ENCODE measurements around the gene GATAD2A.

- PRO-cap, 2 experiments, result no peak in any of the 2 experiments
- RAMPAGE, long total RNA, 4 experiments, result no peak in any of the 4 experiments
Observed at GRCh38 chr19:19024994-19026277, 7.9 kb downstream of the SUGP2 start.

GRCh38 chr19:19060858-19061171, 3.0 kb upstream of the SLC25A42 start:
- PRO-cap, 2 experiments, result no peak in any of the 2 experiments
- RAMPAGE, long total RNA, 4 experiments, result no peak in any of the 4 experiments

GRCh38 chr19:19065409-19065827, 1.6 kb downstream of the SLC25A42 start:
- PRO-cap, 2 experiments, result no peak in any of the 2 experiments
- RAMPAGE, long total RNA, 4 experiments, result no peak in any of the 4 experiments

DNA sequence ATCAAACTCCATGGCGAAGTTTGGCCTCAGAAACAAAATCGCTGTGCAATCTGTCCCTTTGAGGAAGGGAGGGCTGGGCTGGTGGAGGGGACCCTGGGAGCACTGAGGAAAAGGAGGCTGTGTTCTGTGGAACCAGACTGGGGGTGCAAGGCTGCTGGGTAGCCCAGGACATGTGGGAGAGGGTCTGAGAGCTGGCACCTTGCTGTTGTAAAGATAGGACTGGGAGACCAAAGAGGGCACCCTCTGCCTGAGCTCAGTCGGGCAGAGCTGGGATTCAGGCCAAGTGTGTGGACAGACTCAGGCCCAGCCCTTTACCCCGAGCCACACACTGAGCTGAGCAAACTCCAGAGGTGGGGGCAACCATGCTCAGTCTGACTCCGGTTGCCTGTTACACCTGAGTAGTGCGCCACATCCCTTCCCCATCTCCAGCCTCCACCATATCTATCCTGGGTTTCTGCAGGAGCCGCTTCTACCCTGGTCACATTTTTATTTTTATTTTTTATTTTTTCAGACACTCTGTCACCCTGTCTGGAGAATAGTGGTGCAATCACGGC, 35.5 kb downstream of the SLC25A42 start:
- PRO-cap, 2 experiments, result no peak in any of the 2 experiments
- RAMPAGE, long total RNA, 4 experiments, result no peak in any of the 4 experiments

DNA sequence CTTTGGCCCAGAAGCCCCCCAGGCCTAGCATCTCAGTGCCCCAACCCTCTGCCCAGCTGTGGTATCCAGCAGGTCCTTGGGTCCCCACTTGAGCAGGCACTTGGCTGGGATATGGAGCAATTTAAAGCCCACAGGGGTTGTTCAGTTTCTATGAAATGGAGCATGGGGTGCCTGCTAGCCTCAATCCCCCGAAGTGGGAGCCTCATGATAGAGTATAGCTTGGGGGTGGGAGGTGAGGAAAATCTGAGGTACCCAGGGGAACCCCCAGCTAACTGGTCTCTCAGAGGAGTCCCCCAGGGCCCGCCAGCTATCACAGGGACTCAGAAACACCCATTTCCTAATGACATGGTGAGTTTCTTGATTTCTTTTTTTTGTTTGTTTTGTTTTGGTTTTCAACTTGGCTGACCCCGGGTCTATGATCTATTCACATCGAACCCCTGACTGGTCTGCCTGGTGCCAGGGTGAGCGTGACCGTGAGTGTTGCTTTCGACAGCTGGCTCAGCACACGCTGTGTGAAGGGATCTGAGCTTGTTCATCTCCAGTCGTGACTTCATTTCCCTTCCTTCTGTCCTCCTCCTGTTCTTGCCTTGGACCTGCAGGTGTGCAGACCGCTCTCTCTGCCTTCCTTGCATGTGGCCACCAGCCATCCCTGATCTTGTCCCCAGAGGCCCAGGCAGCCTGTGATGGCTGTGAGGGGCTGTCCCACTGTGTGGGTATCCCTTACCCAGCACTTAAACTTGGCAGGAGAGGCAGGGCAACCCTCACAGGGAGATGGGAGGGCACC, 26.4 kb downstream of the TMEM161A start:
- PRO-cap, 2 experiments, result no peak in any of the 2 experiments
- RAMPAGE, long total RNA, 4 experiments, result no peak in any of the 4 experiments

DNA sequence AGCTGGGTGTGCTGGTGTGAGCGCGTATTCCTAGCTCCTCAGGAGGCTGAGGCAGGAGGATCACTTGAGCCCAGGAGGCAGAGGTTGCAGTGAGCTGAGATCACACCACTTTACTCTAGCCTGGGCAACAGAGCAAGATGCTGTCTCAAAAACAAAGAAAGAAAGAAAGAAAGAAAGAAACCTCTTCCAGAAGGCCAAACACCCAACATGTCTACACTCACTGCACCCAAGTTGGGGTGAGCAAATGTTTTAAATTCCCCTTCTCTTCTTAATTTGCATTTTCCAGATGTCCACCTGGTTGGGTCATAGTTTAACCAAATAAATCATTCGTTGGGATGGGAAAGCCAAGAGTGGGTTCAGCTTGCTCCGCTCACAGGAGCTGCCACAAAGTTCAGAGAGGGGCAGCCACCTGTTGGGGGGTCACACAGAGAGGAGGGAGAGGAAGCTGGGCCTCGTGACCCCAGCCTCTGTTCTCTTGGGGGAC, 2.6 kb downstream of the MEF2B start:
- PRO-cap, 2 experiments, result no peak in any of the 2 experiments
- RAMPAGE, long total RNA, 4 experiments, result no peak in any of the 4 experiments

- PRO-cap, 2 experiments, result no peak in any of the 2 experiments
- RAMPAGE, long total RNA, 4 experiments, result no peak in any of the 4 experiments
Observed at GRCh38 chr19:19198003-19198459, 5.2 kb downstream of the NR2C2AP start.

DNA sequence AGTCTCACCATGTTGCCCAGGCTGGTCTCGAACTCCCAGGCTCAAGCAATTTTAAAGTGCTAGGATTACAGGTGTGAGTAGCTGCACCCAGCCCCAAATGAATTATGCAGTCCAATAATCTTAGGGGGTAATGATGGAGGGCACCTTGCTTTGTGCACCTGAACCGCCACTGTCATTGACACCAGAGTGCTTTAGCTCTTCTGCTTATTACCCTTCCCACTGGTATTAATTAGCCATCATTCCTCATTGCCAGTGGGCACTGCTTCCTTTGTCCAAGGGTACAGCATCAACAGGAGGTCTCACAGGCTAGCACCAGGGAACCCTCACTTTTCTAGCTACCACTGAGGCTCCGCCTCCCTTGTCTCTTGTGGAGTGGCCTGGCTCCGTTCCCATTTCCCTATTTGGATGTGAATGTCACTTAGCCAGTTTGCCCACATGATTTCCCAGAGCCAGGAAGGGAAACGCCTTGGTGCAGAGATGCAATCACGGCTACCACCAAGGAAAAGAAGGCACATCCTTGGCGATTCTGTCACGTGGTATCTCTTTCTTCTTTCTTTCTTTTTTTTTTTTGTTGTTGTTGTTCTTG, 27.8 kb upstream of the GATAD2A start:
- PRO-cap, 2 experiments, result peak in 2 of 2 experiments; most common plus-strand start position 446 of the sequence (in 1); most common minus-strand start position 333 of the sequence (in 1)
- RAMPAGE, long total RNA, 4 experiments, result no peak in any of the 4 experiments

- PRO-cap, 2 experiments, result no peak in any of the 2 experiments
- RAMPAGE, long total RNA, 4 experiments, result no peak in any of the 4 experiments
Observed at GRCh38 chr19:19403045-19403917, 2.2 kb upstream of the GATAD2A start.

DNA sequence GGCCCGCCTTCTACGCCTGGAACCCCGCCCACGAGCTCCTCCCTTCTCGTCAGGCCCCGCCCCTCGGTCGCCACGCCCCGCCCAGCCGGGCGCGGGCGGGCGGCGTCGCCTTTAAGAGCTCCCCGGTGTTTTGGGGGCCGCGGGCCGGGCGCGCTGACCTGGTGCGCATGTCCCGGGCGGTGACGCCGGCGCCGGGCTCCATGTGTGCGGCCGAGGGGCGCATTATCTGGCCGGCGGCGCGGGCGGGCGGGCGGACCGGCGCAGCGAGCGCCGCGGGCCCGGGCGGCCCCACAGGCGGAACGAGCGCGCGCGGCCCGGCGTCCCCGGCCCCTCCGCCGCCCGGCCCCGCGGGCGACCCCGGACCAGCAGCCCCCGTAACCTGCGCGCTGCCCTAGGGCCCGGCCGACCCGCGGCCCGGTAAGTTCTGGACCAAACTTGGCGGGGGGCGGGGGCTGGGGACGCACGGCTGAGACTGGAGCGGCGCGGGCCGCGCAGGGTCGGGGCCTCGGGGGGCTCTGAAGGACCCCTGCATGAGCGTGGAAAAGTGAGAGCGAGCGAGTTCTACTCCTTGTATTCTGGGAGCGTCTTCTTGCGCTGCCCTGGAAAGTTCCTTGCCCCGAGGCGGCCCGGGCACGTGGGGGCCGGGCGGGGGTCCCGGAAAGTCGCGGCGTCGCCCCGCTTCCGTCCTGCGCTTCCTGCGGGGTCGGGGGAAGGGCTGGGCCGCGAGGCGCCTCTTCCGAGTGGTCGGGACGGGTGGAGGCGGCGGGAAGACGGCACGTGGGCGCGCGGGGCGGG, at the start of gene GATAD2A:
Gene GATAD2A (plus strand): TSS at position 73 of the 795 bp plus-strand sequence.
- PRO-cap, 2 experiments, result peak in 2 of 2 experiments; most common plus-strand start position 182 of the sequence (in 1)
- RAMPAGE, long total RNA, 4 experiments, result start-site peak on the plus strand in 2 of 4 experiments, centred at positions 361 to 364 of the sequence, 19 to 21 reads per replicate

GRCh38 chr19:19627393-19628040, 503 bp downstream of the LPAR2 start:
- PRO-cap, 2 experiments, result no peak in any of the 2 experiments
- RAMPAGE, long total RNA, 4 experiments, result no peak in any of the 4 experiments

- PRO-cap, 2 experiments, result no peak in any of the 2 experiments
- RAMPAGE, long total RNA, 4 experiments, result no peak in any of the 4 experiments
Observed at GRCh38 chr19:19644987-19646042, 1.9 kb upstream of the GMIP start.

GRCh38 chr19:19647186-19647778, 3.8 kb upstream of the GMIP start:
- PRO-cap, 2 experiments, result no peak in any of the 2 experiments
- RAMPAGE, long total RNA, 4 experiments, result no peak in any of the 4 experiments

DNA sequence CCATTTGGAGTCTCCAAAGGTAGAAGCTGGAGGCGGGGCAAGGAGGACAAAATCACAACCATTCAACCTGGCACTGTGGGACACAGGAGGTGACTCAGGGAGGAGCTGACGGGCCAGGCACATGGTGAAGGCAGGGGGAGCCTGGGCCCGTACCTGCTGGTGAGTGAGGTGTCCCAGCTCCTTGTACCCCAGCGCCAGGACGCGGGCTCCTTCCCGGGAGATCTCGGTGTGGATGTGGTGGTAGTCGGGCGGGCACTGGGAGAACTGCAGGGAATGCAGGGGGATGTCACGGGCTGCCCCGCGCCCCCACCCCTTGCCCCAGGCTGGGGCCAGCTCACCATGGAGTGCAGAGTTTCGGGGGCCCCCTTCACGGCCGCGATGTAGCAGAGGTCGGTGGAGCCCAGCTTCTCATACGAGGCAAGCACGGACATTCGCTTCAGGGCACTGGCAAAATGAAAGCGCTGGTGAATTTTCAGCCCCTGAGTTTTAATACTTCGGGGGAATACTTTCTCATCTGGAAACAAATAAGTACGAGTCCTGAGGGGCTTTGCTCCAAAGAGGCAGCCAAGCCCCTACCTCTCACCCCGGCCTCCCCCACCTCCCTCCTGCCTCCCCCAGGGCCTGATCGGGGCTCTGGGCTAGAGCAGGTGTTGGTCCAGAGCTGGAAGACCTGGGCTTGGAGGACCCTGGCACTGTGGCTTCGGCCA, 9.7 kb downstream of the ATP13A1 start:
- PRO-cap, 2 experiments, result no peak in any of the 2 experiments
- RAMPAGE, long total RNA, 4 experiments, result no peak in any of the 4 experiments

- PRO-cap, 2 experiments, result no peak in any of the 2 experiments
- RAMPAGE, long total RNA, 4 experiments, result no peak in any of the 4 experiments
Observed at GRCh38 chr19:19663054-19663518, 390 bp downstream of the ATP13A1 start.

DNA sequence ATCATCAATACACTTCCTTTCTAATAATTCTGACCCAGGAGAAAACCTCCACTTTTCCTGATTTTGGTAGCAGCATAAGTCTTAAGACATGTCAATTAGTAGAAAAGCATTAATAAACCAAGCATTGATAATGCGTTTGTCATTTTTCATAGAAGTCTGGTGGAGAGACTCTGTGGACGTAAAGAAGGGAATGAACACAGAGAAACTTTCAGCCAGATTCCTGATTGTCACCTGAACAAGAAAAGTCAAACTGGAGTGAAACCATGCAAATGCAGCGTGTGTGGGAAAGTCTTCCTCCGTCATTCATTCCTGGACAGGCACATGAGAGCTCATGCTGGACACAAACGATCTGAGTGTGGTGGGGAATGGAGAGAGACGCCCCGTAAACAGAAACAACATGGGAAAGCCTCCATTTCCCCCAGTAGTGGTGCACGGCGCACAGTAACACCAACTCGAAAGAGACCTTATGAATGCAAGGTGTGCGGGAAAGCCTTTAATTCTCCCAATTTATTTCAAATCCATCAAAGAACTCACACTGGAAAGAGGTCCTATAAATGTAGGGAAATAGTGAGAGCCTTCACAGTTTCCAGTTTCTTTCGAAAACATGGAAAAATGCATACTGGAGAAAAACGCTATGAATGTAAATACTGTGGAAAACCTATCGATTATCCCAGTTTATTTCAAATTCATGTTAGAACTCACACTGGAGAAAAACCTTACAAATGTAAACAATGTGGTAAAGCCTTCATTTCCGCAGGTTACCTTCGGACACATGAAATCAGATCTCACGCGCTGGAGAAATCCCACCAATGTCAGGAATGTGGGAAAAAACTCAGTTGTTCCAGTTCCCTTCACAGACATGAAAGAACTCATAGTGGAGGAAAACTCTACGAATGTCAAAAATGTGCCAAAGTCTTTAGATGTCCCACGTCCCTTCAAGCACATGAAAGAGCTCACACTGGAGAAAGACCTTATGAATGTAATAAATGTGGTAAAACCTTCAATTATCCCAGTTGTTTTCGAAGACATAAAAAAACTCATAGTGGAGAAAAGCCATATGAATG, 10.7 kb downstream of the ZNF101 start:
- PRO-cap, 2 experiments, result no peak in any of the 2 experiments
- RAMPAGE, long total RNA, 4 experiments, result no peak in any of the 4 experiments

DNA sequence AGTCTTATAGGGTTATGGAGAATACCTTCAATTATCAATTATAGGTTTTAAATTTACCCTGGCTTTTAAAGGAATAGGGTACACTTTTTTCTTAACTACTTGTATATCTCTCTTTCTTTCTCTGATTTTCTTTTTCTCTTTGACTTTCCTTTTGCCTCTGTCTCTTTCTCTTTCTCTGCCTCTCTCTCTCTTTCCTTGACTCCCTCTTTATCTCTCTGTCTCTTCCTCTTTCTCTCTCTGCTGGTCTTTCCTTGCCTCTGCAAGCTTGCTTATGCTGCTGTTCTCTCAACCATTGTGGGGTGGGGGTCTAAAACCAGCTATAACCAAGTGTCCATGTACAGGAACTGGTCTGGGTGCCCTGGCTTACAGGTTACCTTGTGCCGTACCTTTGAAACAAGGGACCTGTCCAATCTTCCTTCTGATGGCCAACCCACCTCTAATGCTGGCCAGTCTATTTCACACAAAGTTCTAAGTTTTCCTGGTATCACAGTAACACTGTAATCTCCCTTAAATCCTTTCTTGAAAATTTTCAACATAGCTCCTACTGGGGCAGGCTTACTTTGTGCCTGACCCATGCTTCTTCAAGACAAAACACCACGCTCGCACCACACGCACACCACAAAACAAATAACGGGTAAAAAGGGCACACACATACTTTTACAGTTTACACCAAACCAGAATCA, 36.7 kb downstream of the ZNF506 start:
- PRO-cap, 2 experiments, result no peak in any of the 2 experiments
- RAMPAGE, long total RNA, 4 experiments, result no peak in any of the 4 experiments

DNA sequence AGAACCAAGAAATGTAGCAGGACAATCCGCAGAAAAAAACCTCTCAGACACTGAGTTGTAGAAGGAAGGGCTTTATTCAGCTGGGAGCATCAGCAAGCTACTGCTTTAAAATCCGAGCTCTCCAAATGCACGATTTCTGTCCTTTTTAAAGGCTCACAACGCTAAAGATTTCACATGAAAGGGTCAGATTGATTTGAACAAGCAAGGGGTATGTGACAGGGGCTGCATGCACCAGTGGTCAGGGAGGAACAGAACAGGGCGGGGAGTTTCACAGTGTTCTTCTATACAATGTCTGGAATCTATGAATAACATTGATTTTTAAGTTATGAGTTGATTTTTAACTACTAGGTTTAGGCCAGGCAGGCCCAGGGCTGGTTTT, 133.5 kb downstream of the ZNF737 start:
- PRO-cap, 2 experiments, result no peak in any of the 2 experiments
- RAMPAGE, long total RNA, 4 experiments, result no peak in any of the 4 experiments

- PRO-cap, 2 experiments, result no peak in any of the 2 experiments
- RAMPAGE, long total RNA, 4 experiments, result no peak in any of the 4 experiments
Observed at GRCh38 chr19:20564015-20564398, 1.6 kb downstream of the ZNF737 start.

DNA sequence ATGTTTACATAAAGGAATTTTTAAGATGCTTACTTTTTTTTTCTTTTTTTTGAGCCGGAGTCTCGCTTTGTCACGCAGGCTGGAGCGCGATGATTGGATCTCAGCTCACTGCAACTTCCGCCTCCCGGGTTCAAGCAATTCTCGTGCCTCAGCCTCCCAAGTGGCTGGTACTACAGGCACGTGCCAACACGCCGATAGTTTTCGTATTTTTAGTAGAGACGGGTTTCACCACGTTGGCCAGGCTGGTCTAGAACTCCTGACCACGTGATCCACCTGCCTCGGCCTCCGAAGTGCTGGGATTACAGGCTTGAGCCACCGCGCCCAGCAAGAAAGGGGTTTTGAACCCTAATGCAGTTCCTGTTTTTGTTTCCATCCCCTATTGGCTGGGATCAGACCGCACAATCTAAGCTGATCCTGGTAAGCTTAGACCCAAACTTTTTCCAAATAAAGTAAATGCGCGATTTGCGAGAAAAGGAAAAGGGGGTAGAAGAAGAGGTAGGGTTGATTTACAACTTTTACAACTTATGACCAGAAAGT, 909 bp downstream of the ZNF626 start:
- PRO-cap, 2 experiments, result no peak in any of the 2 experiments
- RAMPAGE, long total RNA, 4 experiments, result no peak in any of the 4 experiments

Measured in upper lobe of left lung (tissue), 5 donors.